Measurements from ENCODE around the genes ZNF287, COPS3 and RASD1.

DNA sequence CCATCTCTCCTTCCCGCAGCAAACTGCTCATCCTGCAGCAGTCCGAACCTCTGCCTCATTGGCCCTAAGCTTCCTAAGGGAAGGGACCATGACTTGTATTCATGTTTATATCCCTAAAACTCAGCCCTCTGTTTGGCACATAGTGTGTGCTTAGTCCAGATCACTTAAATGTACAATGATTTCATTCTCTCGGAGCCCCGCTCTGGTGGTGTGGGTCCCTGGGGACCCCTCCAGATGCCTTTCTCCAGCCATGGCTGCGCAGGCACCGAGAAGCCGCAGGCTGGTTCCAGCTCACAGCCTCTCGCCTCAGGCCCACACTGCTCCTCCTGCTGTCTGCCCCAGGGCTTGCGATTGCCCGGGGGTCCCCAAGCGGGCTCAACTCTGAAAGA is 66.4 kb downstream of the CENPV start:
- PRO-cap = no peak

GRCh38 chr17:16406850-16407856 is 8.2 kb upstream of the TRPV2 start:
- PRO-cap = bidirectional peak, plus-strand start at chr17:16407042, minus-strand start at chr17:16407262; bidirectional peak, plus-strand start at chr17:16407505, minus-strand start at chr17:16407415; unidirectional peak, minus-strand start at chr17:16407608

GRCh38 chr17:16441984-16443215 is 27.0 kb downstream of the TRPV2 start:
- PRO-cap = no peak

- PRO-cap = no peak
Measured at GRCh38 chr17:16443216-16443770, 27.9 kb downstream of the TRPV2 start.

DNA sequence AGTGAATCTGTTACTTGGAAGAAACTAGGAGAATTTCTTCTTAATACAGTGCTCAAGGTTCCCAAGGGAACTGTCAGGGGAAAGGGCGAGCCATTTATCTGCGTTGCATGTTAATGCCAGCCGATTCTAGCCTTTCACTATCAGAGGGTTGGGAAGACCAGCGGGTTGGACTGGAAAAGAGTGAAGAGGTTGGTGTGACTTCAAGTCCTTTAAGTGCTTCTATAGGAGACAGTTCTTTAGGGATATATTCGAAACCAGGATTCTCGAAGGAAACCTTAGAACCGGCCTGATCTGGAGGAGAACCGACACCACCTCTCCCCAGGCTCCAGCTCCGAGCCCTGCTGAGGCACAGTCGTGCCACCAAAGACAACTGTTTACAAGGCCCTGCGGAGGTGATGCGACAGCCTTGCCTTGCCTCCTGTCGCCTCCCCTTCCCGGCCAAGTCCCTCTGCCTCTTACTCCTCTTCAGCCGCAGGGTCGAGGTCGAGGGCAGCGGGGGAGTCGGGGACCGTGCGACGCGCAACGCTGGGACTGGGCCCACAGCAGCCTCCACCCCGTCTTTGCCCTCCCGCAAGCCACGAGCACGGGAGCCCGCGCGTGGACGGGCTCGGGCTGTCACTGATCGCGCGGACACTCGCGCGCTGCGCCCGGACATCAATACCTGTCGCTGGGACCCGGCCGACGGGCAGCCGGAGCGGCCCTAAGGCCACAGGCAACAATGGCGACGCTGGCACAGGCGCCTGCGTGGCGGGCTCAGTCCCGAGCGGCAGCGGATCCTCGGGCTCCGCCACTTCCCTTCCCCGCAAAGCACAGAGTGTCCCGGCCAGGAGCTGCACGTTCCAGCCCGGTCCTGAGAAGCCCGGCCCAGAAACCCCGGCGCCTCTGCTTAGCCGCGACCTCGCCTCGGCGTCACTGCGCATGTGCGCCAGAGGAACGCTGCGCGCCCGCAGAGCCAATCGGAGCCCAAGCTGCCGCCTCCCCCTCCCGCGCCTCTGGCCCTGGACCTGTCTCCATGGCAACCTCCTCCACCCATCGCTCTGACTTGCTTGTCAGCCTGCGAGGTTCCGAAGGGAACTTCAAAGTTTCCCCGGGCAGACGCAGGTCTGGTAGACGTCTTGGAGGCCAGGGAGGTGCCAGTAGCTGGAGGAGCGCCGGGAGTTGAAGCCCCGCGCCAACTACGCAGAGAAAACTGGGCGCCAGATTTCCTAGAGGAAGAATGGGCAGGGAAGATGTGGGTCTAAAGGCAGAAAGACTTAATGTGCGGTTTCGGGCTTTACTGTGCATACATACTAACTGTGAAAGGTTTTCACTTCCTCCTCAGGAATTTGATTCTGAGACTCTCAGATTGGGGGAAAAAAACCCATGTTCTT is at the start of gene ZNF287:
ZNF287 (minus strand) TSS at position 914 of the 1,370 bp plus-strand sequence.
- PRO-cap = unidirectional peak, plus-strand start at position 94 of the sequence; unidirectional peak, plus-strand start at position 137 of the sequence; unidirectional peak, plus-strand start at position 278 of the sequence; bidirectional peak, plus-strand start at position 462 of the sequence, minus-strand start at position 361 of the sequence; bidirectional peak, plus-strand start at position 1,094 of the sequence, minus-strand start at position 914 of the sequence

DNA sequence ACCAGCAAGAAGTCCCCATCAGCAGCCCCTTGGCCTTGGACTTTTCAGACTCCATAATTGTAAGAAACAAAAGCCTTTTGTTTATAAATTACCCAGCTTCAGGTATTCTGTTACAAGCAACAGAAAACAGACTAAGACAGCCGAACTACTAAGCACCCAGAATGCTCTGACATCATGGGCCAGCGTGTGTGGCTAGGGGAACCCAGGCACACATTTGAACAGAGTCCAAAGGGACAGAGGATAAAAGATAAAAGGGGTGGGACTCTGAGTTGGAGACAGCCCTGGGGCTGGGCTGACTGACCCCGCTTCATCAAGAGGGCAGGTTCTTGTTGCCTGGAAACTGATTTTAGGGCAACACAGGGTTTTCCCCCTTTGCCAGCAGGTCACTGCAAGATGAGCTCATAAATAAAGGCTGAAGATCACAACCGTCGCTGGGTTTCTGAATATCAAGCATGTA is 30.5 kb upstream of the ZNF287 start:
- PRO-cap = no peak

DNA sequence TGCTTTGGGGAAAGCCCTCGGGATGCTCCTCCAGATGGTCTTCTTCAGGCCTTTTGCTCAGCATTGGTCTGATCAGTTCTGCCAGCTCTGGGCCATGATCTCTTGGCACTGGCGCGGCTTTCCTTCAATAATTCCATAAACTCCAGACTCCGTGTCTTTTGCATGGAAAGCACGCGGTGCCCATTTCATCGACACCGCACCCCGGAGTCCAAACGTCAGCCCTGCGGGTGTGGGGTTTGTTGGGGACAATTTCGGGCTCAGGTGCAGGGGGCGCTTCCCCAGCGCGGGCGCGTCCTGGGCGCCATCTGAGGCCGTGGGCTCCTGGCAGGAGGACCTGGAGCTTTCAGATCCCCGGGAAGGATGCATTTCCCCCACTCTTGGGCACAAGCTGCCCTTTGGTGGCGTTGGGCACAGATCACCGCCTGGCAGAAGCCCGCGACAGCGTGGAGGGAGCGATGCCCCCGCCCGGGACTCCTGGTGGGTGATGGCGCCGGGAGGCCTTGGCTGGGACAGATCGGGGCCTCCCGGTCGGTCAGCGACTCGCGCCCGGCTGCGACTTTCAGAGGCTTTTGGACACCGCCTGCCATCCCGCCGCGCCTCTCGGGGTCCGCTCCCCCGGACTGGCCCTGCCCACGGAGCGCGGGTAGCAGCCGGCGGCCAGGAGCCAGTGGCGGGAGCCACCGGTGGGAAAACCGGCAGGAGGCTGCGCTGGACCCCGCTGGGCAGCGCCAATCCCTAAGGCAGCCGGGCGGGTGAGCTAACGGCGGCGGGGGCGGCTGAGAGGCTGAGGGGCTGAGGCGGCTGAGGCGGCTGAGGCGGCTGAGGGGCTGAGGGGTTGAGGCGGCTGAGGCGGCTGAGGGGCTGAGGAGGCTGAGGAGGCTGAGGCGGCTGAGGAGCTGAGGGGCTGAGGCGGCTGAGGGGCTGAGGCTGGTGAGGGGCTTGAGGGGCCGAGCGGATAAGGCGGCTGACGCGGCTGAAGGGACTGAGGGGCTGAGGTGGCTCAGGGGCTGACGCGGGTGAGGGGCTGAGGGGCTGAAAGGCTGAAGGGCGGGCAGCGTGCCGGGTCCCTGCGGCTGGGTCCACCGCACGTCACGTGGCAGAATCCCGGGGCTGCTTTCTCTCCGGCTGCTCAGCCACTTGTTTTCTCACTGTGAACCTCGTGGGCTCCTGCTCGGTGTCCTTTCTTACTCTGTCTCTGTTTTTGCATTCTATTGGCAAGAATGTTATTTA is 13.2 kb upstream of the ZNF624 start:
- PRO-cap = bidirectional peak, plus-strand start at position 667 of the sequence, minus-strand start at position 471 of the sequence; unidirectional peak, minus-strand start at position 1,103 of the sequence

DNA sequence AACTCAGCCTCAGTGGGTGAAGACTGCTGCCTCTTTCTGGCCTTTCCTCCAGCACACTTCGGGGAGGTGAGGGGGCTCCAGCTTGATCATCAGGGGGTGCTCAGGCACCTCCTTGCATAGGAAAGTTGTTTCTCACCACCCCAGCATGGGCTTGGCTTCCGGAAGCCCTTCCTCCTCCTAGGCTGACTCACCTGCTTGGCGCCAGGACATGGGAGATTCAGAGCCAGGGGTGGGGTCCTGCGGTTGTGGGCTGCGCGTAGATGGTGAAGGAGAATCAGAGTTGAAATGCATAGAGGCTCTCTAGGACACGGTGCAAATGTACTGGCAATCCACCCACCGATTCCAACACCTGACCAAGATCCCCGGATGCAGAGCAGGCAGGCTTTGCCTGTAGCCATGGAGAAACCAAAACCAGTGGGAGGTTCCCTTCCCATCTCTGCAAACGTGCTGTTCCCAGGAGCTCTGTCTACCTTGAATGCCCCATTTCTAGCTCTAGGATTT is 27.6 kb upstream of the MPRIP start:
- PRO-cap = no peak

DNA sequence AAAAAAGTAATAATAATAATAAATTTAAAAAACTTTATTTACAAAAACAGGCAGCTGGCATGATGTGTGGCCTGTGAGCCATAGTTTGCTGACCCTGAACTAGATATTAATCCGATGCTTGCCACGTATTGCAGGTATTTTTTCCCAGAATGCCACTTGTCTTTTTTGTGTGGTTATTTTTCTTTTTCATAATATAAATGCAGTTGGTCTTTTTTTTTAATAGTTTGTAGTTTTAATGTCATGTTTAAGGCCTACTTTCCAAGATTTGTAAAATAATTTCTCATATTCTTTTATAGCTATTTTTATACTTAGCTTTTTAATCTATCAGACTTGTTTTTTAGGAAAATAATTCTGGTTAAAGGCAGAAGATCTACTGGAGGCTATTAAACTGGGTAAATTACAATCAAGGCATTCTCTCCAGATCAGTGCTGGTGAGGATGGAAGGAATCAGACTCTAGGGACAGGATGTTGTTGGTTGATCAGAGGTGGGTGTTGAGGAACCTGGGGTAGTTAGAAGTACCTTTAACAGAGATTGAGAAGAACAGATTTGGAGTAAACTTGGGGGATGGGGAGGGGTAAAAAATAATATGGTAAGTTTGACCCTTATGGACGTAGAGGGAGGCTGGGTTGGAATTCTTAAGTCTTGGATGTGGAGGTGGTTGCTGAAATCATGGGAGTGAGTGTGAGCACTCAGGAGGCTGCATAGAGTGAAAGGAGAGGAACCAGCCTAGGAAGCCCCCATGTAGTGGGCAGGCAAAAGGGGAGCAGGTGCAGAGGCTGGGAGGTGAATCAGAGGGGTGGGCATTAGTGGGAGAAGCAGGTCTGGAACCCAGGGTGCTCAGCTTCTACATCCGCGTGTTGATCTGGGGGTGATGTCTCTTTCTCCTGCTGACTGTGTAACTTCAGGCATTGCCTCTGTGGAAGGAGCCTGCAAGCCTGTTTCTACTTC is 5.2 kb downstream of the MPRIP start:
- PRO-cap = no peak

DNA sequence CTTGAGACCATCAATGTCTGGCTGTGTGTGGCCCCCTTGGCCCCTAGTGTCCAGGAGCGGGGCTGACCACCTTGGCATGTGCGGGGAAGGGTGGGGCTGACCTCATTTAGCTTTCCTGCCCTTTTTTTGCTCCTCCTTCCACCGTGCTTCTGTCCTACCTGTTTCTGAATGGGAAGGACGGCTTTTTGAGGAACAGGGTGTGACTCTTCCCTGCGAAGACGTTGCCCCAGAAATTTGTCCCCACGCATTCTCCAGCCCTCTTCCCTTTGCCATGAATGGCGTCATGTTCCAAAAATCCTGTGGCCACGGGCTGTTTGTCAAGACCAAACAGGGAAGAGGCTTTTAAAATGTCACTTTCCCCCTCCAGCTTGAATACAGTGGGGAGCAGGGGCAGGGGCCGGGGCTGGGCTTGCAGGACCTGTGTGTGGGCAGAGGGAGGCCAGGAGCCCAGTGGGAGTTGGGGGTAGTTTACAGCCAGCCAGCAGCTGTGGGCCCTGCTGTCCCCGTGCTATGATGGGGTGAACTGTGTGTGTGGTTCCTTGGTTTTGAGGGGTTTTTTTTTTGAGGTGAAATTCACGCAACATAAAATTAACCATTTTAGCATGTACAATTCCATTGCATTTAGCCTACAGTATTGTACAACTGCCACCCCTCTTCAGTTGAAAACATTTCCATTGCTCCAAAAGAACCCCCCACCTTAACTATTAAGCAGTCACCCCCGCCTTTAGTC is 14.0 kb downstream of the MPRIP start:
- PRO-cap = no peak

- PRO-cap = no peak
Measured at GRCh38 chr17:17098548-17099214, 56.4 kb downstream of the MPRIP start.

GRCh38 chr17:17119053-17120009 is 77.1 kb downstream of the MPRIP start:
- PRO-cap = no peak

GRCh38 chr17:17180001-17180753 is 26.0 kb downstream of the PLD6 start:
- PRO-cap = no peak

DNA sequence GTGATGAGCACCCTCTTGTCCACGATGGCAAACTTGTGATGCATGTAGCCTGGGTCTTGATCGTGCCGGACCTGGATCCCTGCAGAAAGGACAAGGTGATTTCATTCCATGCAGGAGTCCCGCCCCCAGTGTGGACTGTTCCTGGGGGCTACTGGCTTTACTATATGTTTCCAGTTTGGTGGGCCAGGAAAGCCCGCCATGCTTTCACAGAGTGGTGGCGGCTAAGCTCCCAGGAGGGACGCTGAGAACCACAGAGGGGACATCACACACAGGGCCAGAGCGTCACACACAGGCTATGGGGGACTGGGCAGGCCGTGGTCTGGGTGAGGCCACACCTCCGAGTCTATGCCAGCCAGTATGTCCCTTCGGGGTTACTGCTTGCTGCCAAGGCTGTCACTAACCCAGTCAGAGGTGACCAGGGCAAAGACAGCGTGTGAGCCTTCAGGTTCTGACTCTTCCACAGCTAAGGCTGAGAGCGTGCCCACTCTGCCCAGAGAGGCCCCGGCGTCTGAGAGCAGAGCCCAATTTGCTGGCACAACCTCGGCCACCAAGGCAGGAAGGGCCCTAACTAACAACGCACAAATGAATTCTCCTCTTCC is 3.0 kb downstream of the PLD6 start:
- PRO-cap = no peak

- PRO-cap = no peak
Measured at GRCh38 chr17:17229735-17230098, 7.3 kb downstream of the FLCN start.

- PRO-cap = bidirectional peak, plus-strand start at chr17:17281400, minus-strand start at chr17:17281297; bidirectional peak, plus-strand start at chr17:17281663, minus-strand start at chr17:17281611
Measured at GRCh38 chr17:17281091-17281827, at the start of gene COPS3. Gene COPS3, minus strand, starts transcription at chr17:17281246.

- PRO-cap = bidirectional peak, plus-strand start at chr17:17303749, minus-strand start at chr17:17303793
Measured at GRCh38 chr17:17303450-17304300, 502 bp downstream of the NT5M start.

- PRO-cap = no peak
Measured at GRCh38 chr17:17391482-17392130, 85.2 kb upstream of the MED9 start.

DNA sequence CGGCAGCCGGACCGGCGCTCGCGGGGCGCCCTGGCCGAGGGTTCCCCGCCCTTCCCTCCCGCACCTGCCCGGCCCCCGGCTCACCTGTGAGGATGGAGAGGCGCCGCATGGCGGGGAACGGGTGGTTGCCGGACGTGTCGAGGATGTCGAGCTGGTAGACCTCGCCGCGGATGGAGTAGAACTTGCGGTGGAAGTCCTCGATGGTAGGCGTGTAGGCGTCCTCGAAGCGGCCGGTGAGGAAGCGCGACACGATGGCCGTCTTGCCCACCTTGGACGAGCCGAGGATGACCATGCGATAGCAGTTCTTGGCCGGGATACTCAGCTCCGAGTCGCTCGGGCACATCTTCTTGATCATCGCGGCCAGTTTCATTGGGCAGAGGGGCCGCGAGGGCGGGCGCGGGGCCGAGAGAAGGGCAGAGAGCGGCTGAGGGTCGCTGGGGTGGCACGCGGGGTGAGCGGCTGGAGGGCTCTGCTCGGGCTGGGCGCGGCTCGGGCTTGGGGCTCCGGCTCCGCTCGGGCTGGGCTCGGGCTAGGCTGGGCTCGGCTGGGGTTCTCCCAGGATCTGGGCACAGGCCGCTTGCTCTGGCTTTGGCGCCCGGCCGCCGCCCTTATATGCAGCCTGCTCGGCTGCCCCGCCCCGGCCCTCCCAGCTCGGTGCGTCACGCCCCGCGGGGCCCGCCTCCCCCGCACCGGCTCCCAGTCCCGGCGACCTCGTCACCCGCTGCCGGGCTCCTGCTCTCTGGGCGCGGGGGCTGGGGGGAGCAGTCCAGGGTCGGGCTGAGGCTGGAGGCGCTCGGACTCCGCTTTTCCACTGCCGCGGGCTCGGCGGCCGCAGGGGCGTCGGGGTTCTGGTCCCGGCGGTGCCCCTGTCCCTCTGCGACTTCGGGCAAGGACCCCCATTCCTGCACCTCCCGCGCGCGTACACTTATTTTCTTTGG is at the start of gene RASD1:
RASD1 (minus strand) TSS at position 584 of the 938 bp plus-strand sequence.
- PRO-cap = bidirectional peak, plus-strand start at position 764 of the sequence, minus-strand start at position 584 of the sequence

DNA sequence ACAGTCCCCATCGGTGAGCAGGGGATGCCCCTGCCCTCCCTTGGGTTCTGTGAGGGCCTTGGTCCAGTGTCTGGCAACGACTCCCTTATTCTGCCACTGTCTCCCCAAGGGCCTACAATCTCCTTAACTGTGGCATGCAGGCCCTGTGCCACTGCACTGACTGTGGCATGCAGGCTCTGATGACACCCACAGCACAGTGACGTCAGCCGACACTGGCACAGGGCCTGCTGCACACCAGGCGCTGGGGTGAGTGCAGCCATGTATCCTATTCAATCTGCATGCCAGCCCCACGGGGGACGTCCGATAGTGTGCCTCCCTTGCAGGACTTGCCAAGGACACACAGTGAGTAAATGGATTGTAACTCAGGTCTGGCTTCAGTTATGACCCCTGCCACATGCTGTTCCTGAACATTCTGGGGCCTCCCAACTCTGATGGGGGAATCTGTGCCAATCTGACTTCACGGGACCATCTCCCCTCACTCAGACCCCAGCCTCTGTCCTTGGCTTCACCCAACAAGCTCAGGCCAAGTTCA is 39.8 kb upstream of the RASD1 start:
- PRO-cap = no peak